Measurements from ENCODE around the gene MTA3.

DNA sequence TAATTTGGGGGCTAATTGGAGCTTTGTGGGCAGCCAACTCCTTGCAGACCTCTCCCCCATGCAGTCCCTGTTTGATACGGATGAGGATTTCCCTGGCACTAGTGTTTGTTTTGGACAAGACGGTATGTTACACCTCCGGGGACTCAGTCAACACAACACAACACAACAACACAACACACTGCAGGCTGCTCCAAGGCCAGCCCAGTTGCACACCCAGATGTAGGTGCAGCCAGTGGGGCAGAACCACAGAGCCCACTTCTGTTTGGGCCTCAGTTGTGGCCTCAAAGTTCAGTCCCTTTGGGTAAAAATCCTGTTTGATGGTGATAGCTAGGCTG is 141.0 kb upstream of the PKDCC start:
- PRO-cap, 8 experiments = no peak in any of the 8 experiments

GRCh38 chr2:41907841-41908226 is 140.0 kb upstream of the PKDCC start:
- PRO-cap, 8 experiments = no peak in any of the 8 experiments

DNA sequence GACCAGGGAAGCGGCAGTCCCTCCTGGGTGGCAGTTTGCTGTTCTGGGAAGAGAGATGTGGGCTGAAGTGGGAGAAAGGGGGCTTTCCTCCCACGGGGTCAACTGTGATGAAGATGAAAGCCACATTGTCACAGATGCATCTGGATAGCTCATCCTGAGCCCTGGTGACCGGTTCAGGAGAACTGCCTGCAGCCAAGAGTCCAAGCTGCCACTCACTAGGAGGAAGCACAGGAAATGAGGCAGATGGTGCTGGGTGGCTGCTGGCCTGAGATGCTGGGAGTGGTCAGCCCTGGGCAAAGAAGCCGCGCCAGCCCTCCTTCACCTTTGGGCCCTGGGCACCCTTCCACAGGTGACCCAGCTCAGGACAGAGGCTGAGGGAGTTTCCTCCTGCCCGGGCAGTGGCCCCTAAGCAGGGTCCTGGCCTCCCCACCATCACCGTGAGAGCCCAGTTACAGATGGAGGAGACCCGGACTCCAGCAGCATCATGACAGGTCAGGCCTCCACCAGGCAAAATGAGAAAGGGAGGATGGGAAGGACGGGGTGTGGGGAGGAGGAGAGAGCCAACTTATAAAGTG is 92.9 kb upstream of the PKDCC start:
- PRO-cap, 8 experiments = no peak in any of the 8 experiments

GRCh38 chr2:42048301-42048494 is 377 bp downstream of the PKDCC start:
- PRO-cap, 8 experiments = no peak in any of the 8 experiments

DNA sequence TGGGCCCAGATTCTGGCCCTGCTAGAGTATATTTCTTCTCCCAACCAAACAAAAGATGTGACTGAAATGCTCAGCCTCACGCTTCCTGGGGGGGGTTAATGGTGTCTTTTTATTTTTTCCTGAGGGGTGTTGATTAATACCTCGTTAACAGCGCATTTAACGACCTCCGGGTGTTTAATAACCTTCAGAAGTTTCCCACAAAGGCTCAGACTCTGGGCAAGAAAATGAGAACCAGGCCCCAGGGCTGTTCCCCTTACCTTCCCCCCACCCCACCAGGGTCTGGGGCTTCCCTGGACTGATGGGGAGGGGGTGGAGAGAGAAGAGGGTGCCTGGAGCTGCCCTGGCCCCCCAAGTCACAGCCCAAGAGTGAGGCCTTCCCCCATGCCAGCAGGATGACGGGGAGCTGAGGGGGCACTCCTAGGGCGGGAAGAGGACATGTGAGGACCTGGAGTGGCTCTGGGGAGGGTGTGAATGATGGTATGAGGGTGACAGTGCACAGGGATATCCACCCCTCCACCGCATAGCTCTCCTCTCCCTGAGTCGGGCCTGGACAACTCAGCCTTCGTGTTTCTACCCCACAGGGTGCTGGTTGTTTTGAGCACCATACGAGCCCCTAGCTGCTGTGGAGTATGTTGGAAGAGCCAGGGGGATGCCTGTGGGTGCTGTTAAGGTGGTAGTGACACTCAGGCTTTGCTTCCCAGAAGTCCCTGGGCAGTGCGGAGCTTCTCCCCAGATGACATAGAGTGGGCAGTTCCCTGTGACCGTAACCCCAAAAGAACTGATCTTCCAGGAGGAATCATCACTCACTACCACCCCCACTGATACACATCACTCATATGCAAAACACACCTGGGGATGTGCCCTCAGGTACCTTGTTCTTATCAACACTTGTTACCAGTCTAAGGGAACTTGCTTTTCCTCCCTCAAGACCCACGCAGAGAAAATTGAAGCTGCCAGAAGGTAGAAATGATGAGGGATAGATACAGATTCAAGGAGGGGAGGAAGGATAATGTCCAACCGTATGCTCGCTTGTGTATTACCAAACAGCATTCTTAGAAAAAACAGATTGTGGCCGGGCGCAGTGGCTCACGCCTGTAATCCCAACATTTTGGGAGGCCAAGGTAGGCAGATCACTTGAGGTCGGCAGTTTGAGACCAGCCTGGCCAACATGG is 4.0 kb downstream of the PKDCC start:
- PRO-cap, 8 experiments = no peak in any of the 8 experiments

GRCh38 chr2:42052794-42053742 is 5.2 kb downstream of the PKDCC start:
- PRO-cap, 8 experiments = no peak in any of the 8 experiments

GRCh38 chr2:42099307-42099861 is 51.6 kb downstream of the PKDCC start:
- PRO-cap, 8 experiments = no peak in any of the 8 experiments

DNA sequence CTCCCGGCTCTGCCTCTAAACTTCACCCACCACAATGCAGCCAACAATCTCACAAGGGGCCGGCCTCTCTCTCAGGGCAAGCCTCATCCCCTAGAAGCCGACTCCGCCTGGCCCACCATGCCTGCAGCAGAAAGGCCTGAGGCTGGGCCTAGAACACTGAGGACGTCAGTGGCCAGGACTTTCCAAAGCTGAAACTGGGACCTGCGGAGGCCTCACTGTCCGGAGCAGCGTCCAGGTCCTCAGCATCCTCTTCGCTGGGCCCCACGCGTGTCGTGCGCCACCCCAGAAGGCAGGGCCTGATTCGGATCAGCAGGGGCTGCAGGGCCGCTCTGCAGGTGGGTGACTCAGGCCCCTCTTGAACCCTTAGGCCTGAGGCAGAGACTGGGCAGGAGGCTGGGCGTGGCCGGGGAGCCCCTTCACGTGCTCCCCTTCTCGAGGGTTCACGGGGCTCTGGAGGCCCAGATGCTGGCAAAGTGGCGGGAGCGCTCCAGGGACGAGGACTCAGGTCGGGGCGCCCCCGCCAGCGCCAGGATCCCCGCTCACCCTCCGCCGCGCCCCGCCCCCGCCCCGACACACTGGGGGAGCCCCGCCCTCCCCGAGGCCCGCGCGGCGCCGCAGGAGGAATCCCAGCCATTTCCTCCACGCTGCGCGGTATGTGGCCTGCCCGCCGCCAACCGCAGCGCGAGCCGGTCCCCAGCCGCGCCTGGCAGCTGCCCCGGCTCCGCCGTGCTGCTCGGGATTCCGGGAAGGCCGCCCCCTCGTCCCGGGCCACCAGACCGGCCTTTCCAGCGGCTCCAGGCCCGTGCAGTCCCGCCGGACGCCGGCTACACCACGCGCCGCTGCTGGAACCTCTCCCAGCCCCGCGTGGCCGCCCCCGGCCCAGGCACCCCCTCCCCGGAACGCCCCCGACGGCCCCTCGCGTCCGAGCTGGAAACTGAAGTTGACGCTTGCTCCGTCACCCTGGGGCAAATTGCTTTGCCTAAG is 53.2 kb downstream of the PKDCC start:
- PRO-cap, 8 experiments = peak in 8 of 8 experiments; most common plus-strand start position 634 of the sequence (in 8); most common minus-strand start position 250 of the sequence (in 1)

- PRO-cap, 8 experiments = peak in 4 of 8 experiments; most common plus-strand start chr2:42106327 (in 4); most common minus-strand start chr2:42106142 (in 3)
These were observed 58.2 kb downstream of the PKDCC start for GRCh38 chr2:42106002-42106389.

DNA sequence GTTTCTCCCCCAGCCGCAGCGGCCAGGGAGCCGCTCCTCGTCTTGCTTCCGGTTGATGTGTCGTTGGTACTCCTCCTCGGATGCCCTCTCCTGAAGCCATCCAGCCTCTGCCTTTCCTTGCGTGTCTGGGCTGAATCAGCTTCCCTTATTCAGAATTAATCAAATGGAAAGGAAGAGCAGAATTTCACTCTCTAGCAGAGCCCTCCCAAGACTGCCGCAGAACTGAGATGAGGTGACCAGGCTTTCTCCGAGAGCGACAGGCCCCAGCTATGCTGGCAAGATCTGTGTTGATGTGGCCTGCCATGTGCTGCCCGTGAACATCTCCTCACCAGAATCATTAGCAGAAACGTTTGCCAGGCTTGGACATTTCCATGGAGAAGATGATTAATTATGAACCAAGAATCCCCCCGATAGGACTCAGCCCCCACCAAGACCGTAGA is 22.8 kb downstream of the COX7A2L start:
- PRO-cap, 8 experiments = peak in 1 of 8 experiments; most common plus-strand start position 283 of the sequence (in 1)

DNA sequence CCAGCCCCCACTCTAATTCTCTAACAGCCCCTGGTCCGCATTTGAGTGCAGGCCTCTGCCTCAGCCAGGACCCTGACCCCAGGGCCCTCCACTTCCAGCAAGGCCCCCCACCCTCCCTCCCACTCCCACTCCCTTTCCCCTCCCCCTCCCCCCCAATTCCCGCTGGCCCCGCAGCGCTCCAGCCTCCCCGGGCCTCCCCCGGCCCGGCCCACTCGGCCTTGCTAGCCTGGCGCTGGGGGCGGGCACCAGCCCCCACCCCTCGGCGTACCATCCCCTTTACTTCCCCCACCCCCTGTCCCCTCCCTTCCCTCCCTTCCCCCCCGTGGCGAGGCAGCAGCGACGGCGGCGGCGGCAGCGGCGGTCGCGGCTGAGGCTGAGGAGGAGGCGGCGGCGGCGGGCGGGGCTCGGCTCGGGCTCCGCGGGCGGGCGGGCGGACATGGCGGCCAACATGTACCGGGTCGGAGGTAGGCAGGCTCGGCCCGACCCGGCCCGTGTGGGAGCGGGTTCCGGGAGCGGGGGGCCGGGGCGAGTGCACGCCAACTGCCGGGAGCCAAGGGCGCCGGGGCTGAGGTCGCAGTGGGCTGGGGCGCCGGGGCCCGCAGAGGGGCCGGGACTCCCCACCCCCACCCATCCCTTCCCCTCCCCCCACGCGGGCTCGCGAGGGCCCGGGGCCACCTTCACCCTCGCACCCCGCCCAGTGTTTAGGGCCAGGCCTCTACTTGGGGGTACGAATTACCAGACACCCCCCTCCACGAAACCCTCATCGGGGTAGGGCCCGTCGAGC is at the start of gene MTA3:
MTA3 (plus strand) TSS at position 323 of the 784 bp plus-strand sequence.
- PRO-cap, 8 experiments = peak in 8 of 8 experiments; most common plus-strand start position 396 of the sequence (in 6); most common minus-strand start position 375 of the sequence (in 3)

- PRO-cap, 8 experiments = no peak in any of the 8 experiments
These were observed 83.8 kb downstream of the MTA3 start for GRCh38 chr2:42652177-42652696.

DNA sequence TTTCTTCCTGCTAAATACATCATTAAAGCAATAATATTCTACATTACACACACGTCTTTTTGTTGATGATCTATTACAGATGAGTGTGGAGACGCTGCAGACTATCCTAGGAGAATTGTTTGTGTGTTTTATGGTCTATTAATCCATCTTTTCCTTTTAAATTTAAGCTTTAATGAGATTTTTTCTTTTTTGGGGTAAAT is 94.4 kb downstream of the OXER1 start:
- PRO-cap, 8 experiments = peak in 6 of 8 experiments; most common plus-strand start position 88 of the sequence (in 6)

DNA sequence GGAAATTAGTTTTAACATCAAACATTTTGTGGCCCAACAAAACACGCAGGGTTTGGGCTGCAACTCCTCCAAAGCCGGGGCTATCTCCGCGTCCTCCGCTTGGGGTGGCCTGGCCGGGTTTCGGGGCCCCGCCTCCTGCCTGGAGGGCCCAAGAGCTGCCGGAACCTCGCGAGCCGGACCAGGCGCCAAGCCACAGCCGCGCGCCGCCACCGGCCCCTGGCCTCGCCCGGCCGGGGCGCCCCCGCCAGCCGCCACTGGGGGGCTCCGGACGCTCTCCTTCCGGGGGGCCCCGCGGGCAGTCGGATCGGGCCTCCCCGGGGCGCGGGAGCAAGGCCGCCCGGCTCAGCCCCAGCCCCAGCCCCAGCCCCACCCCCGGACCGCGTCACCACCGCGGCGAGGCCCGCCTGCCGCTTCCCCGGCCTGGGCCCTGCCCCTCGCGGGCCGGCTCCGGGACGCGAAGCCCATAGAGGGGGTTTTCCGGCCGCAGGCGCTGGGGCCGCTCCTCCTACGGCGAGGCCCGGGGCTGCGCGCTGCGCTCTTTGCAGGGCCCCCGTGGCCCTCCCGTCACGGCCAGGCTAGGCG is 17.5 kb upstream of the HAAO start:
- PRO-cap, 8 experiments = peak in 8 of 8 experiments; most common plus-strand start position 110 of the sequence (in 6); most common minus-strand start position 362 of the sequence (in 4)

GRCh38 chr2:42924485-42925279 is 132.3 kb upstream of the HAAO start:
- PRO-cap, 8 experiments = no peak in any of the 8 experiments

DNA sequence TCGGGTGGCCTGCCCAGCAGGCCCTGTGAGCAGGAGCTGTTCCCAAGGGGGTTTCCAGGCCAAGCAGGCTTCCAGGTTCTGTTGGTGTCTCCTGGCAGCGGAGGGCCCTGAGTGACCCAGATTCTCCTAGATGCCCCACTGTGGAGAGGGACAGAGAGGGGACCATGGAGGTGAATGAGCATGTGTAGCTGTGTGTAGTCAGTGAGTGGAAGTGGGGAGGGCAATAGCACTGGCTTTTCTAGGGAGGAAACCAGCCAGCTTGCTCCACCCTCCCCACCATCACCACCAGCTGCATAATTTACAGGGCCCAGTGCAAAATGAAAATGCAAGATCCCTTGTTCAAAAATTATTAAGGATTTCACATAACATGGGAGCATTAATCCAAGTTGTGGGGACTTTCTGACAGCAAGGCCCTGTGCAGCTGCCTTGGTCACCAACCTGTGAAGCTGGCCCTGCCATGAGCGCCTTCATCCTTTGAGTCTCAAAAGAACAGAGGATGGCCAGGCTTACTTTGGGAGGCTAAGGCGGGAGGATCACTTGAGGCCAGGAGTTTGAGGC is 172.3 kb upstream of the HAAO start:
- PRO-cap, 8 experiments = no peak in any of the 8 experiments

DNA sequence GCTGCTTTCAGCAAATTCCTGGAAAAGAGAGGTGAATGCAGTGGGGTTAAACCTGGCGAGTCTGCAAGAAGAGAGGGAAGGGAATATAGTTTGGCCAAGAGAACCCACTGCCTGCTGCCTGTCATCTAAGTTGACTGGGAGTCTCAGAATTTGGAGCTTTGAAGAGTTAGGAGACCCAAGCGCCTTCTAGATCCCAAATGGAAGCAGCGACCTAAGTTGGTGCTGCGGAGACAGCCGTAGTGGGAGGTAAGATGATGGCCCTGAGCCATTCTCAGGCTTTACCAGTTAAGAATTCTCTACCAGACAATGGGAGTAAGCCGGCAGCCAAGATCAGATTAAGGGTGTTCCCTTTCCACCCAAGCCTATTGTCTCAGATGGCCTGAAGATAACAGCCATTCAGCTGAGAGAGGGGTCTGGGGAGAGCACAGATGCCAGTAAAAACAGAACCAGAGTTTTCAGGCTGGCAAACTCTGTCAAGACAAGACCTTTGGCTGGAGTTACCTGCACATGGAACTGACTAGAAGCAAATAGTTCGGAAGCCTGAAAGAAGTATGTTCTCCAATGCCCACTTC is 191.6 kb upstream of the HAAO start:
- PRO-cap, 8 experiments = no peak in any of the 8 experiments

DNA sequence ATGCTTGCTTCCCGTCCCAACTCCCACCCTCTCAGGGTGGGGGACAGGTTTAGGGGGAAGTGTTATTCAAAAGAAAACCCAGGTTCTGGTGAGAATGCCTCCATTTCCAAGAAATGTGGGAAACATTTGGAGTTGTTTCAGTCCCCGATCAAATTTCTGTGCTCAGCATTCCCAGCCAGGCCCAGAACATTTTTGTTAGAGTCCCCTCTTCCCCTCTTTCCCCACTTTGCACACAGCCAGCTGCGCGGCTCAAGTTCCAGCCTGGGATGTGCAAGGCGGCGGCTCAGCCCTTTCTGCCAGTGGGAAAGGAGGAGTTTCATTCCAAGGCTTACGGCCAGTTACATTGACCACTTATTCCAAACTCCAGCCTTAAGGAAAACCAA is 154.8 kb downstream of the ZFP36L2 start:
- PRO-cap, 8 experiments = no peak in any of the 8 experiments

- PRO-cap, 8 experiments = no peak in any of the 8 experiments
These were observed 126.1 kb downstream of the ZFP36L2 start for GRCh38 chr2:43100378-43100731.

GRCh38 chr2:43174283-43174991 is 52.0 kb downstream of the ZFP36L2 start:
- PRO-cap, 8 experiments = peak in 7 of 8 experiments; most common plus-strand start chr2:43174733 (in 6); most common minus-strand start chr2:43174491 (in 2)